ENCODE measurements around a stretch of chr3.

DNA sequence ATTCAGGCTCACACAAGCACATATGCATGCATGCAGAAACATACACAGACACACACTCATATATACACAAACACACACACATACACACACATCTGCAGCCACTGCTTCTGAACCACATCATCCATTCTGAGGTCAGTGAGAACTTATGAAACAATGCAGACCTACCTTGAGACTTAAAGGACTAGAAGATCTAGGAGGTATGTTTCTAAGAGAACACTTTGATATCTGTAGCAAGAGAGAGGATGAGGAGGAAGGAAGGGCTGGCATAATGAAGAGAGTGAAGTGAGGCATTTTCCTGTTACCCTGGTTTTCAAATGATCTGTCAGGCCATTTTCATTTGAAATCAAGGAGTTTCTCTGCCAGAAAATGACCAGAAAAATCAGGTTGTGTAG lies 30.7 kb downstream of the TRIM42 start:
- PRO-cap = no peak

DNA sequence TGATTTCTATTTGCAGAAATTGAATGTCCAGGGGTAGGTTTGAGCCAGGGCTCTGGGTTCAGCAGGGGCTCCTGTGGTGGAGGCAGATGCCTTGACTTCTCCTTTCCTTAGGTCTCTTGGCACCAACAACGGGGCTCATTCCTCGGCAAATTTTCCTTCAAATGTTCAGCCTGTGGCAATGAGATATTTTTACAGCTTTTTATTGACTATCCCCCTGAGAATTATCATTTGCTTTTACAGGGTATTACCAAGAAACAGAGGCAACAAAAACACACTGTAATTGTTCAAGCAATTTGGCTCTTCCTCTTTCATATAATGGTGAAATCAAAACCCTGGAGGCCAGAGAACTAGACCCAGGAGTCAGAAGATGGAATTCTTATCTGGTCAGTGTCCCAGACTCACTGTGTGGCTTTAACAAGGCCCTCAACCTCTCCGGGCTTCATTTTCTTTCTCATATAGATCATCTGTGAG lies 40.0 kb downstream of the TRIM42 start:
- PRO-cap = no peak

DNA sequence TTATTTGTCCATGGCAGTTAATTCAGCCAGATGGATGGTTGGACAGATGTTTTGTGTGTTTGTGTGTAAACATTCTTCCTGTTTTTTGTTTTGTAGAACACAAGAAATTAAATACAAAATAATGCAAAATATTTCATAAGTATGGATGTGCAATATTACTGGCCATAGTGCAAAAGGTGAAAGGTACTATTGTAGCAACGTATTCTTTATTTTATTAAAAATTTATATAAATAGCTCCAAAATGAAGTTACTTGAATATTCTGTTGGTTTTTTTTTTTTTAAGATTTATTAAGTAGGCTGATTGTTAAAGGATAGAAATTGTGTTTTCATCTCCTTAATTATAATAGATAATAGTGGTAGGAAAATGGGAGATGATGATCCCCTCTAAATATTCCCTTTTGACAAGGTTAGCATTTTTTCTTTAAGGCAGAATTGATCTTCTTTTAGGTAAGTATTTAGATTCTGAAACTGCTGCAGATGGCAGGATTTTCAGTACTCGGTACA lies 24.7 kb downstream of the SLC25A36 start:
- PRO-cap = no peak

GRCh38 chr3:141052332-141053129 lies 1.4 kb downstream of the SPSB4 start:
- PRO-cap = no peak

- PRO-cap = no peak
Observed at GRCh38 chr3:141228316-141228852, 3.2 kb upstream of the PXYLP1 start.

GRCh38 chr3:141292067-141292923 lies 60.7 kb downstream of the PXYLP1 start:
- PRO-cap = no peak

DNA sequence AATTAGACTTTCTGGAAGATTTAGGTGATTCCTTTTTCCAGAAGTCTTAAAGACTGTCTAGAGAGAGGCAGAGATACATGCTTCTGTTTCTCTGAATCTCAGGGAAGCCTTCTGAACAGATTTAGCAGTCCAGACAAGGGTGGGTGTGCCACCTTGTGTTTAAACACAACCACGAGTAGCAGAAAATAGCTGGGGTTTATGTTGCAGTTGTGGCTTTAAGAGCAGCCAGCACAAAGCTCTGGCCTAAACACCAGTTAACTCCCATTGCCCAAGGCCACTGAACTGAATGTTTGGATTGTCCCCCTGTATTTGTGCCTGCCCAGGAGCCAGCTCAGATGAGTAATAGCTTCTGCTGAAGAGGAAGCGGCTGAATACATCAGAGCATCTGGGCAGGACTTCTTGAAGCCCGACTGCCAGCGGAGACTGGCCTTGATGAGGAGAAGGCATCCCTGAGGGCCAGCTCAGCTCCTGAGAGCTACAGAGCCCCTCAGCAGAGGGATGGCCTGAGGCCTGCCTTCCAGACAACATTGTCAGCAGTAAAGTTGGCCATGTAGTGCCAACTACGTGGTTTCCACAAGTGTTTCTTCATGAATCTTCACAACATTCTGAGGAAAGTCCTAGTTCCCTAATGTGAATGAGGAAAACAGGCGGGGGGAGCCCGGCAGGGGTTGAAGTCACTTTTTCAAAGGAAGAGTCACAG lies 65.9 kb upstream of the ZBTB38 start:
- PRO-cap = no peak

- PRO-cap = bidirectional peak, plus-strand start at chr3:141312033, minus-strand start at chr3:141311751
Observed at GRCh38 chr3:141311648-141312302, 56.5 kb upstream of the ZBTB38 start.

DNA sequence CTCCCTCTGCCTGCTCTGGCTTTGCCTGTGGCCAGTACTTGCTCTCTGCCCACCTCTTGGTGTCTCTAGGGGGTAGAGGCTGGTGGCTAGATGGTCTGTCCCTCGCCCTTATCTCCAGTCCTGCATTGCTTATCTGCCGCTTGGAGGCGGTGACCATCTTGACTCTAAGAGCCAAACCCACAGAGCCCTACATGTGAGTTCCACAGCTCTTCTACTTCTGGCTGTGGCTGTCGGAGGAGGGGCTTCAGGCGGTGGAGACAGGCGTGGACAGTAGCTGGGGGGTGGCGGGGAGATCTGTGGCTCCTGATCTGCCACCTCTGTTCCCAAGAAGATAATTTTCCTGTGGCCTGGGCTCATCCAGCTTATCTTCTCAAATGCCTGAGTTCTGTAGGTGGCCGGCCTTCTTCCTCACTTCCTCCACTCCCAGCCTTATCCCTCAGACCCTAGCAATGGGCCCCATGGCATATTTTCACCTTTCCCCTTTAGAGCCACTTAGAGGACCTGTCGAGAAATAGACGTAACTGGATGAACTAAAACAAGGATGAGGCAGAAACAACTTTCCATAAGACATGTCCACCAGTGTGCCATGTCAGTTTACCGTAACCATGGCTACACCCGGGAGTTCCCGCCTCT lies 55.5 kb upstream of the ZBTB38 start:
- PRO-cap = no peak

DNA sequence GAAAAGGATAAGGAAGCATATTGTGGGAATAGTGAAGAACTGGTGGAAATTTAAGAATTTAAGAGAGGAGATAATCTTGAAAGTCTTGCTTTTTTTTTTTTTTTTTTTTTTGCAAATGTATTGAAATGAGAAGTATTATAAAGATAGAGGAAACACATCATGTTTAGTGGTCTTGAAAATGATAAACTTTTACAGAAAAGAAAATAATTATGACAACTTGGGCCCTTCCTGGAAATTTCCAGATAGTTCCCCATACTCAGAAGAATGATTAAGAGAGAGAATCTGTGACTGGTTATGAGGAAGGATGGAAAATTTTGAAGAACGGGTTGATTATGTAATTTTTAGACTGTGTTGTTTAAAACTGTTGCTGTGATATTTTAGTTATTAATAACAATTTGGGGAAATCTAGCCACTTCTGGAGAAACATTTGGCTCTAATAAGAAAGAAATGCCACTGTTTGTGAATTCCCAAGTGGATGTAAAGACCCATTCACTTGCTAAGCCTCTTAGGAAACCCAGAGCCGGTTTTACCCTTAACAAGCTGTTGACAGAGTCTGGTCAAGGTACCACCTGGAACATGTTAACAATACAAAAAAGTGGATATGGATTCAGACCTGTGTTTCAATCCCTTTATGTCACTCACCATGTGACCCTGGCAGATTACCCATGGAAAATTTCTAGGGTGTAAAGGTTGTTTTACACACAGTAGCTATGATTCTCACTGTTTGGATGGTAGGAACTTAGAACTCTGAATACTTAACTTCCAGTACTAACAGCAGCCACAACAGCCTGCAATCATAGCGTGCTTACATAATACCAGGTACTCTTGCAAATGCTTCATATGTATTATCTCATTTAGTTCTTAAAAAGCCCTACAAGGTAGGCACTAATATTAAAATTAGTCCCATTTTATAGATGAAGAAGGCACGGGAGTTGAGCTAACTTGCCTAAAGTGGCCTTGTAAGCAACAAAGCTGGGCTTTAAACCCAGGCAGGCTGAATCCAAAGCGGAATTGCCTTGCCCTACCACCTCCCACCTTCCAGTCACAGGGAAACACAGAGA lies 31.9 kb downstream of the ZBTB38 start:
- PRO-cap = no peak

DNA sequence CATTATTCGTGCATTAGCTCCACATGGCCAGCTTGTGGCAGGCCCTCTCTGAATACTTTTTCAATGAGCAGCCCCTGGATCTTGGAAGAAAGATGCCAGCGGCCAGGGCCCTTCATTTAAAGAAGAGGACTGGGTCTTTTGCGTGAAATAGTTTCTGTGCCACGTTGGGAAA lies 33.3 kb downstream of the ZBTB38 start:
- PRO-cap = no peak

DNA sequence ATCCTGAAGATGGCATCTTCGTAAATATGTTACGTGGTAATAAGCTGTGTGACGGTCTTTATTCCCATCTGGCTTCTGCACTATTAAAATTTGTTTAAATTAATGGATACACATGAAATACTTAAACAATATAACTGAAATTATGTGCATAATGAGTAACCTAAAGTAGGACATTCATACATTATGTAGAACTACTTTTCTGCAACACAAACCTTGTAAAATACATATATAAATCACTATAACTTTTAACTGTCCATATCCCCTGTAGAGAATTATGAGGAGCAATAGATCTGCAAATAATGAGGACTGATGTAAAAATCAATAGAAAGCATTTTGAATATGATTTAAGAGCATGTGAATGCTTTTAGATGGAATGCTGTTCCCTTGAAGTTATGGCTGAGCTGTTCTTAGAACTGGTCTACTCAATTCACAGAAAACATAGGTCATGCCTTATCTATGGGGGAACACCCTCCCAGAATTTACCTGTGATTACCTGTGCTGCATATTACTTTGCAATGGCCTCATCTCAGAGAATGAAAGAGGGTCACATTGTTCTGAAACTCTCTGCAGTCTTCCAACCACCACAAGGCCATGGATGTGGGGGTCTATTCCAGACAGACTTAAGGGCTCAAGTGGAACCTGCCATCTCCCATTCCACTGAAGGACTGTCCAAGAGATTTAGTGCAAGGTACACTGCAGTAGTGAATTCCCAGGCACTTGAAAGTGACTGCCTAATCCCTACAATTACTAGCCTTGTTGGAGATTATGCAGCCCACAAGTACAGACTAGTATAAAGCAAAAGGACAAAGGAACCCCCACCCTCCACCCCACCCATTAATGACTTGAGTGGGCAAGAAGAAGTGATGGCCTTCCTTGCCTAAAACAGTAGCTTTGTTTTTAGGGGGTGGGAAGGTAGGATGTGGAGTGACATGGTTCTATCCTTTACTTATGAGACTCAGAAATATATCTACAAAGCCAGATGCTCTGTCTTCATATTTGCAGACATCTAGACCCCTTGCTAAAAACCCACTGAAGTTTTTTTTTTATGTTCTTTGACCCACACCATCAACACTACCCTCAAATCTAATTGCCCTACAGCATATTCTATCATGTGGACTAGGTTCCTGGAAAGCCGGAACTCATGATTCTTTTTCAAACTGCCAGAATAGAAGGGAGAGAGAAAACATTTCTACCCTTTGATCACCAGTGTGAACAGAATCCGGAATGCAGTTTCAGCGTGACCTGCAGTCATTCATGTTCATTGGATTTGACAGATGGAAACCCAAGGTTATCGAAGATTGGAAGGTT lies 40.0 kb upstream of the RASA2 start:
- PRO-cap = no peak

- PRO-cap = no peak
Observed at GRCh38 chr3:141549460-141550324, 62.9 kb downstream of the RASA2 start.

GRCh38 chr3:141737590-141737921 lies 542 bp upstream of the RNF7 start:
- PRO-cap = no peak

GRCh38 chr3:141740197-141740443 lies 2.0 kb downstream of the RNF7 start:
- PRO-cap = no peak

DNA sequence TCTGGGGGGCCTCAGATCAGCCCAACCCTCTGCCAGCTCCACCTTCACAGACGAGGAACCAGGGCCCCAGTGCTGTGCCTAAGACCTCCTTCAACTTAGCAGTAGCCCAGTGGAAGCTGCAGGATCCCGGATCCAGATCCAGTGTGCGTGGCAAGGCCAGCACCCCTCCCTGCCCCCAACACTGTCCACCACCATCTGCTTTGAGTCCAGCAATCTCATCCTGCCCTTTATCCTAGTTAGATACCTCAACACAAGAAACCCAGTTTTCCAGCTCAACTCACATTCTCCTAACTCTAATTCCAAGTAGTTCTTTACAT lies 201 bp downstream of the GRK7 start:
- PRO-cap = no peak

DNA sequence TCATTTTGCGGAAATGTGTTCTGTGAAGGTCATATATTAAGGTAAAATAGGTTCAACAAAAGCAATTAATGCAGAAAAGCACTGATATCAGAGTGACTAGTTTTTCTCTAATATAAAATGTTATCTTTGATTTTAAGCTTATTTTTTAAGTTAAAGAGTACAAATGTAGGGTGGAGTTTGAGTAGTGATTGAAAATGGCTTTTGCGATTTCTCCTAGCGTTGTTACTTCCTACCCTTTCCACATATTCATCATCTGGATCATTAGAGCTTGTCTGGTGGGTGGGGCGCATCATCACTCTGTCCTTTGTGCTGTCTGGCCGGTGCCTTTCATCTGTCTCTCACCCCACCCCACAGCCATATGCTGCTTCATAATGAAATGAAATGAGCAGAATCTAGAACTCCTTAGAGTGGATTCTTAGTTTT lies 44.2 kb downstream of the ATP1B3 start:
- PRO-cap = no peak

DNA sequence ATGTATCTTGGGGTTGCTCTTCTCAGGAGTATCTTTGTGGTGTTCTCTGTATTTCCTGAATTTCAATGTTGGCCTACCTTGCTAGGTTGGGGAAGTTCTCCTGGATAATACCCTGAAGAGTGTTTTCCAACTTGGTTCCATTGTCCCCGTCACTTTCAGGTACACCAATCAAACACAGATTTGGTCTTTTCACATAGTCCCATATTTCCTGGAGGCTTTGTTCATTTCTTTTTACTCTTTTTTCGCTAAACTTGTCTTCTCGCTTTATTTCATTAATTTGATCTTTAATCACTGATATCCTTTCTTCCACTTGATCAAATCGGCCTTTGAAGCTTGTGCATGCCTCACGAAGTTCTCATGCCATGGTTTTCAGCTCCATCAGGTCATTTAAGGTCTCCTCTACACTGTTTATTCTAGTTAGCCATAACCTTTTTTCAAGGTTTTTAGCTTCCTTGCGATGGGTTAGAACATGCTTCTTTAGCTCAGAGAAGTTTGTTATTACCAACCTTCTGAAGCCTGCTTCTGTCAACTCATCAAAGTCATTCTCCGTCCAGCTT lies 9.4 kb downstream of the TFDP2 start:
- PRO-cap = no peak

DNA sequence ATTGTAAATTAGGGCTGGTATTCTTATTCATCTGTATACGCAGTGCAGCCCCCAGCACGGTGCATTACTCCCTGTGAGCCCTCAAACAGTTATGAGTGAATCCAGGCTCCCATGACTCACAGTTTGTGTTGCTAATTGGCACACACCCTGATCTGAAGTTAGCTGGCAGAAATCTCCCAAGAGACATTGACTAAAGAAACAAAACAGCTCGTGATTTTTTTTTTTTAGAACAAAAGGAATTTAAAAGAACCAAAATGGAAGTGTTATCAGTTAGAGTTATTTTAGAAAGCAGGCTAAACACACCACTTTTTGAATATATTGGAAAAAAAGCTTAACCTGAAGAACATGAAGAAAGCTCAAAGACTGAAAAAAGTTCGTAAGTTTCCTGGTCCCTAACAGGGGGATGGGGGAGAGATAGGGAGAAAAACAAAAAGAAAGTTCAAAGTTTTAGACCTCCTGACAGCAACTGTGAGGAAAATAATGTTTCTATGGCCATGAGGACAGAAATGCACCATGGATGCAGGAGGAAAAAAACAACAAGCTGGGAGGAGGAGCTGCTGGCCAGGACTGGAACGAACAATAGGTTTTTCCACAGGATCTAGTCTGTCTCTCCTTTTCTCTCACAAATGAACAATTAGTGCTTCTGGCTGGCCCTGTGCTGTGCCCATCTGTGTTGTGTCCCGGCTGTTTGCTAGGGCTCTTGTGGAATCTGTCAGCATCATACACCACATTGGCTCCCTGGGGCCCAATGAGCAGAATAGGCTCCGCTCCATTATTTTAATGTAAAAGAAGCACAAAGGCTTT lies 15.4 kb downstream of the GK5 start:
- PRO-cap = no peak

- PRO-cap = no peak
Observed at GRCh38 chr3:142530449-142531086, 48.0 kb downstream of the ATR start.